Urinary bladder (tissue), 3 donors: ENCODE data around the genes FOCAD, IFNA10 and IFNA1.

DNA sequence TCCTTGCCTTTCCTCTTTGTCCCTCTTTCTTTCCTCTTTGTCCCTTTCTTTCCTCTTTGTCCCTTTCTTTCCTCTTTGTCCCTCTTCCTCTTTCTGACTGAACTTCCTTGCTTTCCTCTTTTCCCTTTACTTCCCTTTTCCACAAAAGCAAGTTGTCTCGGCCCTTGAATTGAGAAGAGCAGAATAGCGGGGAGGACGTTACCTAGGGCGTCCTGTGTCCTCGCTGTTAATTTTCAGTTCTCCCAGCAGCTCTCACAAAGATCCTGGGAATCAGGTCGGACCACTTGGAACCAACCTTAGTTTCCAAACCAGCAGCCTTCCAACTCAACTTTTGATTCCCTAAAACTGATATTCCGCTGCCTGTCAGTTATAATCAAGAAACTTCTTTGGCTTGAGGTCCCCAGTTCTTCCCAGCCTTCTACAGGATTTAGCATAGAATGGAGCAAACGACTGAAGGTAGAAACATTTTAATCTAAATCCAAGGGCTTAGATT, 1.6 kb upstream of the MLLT3 start:
- PRO-cap, result no peak
- RAMPAGE, long total RNA, result no peak

DNA sequence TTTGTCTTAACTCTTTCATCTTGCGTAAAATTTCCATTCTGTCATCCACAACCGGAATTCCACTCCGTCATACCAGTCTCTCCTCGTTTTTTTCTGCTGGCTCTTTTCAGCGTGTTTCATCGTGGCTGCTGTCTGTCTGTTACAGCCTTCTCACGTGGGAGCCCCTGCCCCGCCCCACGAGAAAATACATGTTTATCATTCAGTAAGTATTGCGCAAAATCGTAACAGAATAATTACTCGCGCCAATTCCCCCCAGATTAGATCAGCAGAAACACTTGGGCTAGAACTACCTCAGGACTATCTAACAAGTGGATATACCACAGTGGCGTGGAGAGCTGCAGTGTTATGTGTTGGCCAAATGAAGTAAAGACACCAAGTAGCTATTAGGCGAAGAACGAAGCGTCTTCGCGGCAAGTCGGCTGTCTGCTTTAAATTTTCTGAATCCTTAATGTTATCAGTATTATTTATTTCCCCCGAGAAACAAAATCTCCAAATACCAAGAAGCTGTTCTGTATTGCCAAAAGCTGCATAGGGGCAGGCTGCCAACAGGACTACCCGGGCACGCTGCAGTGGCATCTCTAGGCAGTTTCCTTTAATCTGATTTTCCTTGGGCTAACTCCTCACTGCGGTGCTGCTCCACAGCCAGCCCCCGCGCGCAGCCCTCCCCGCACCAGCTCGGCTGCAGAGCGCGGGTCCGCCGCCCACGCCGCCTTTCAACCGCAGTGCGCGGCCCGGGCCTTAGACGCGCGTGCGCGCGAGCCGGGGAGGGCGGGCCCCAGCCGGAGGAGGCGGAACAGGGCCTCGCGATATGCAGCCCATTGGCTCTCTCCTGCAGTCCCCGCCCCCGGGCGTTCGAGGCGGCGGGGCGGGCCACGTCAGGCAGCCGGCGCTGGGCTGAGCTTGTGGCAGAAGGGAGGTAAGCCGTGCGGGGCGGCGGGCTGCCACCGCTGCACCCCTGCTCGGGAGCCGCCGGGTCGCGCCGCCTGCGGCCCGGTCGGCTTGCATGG, at the start of gene FOCAD:
FOCAD (plus strand) TSS at position 882 of the 1,007 bp plus-strand sequence.
- PRO-cap, result bidirectional peak, plus-strand start at position 260 of the sequence, minus-strand start at position 95 of the sequence; bidirectional peak, plus-strand start at position 908 of the sequence, minus-strand start at position 715 of the sequence
- RAMPAGE, long total RNA, result no peak

DNA sequence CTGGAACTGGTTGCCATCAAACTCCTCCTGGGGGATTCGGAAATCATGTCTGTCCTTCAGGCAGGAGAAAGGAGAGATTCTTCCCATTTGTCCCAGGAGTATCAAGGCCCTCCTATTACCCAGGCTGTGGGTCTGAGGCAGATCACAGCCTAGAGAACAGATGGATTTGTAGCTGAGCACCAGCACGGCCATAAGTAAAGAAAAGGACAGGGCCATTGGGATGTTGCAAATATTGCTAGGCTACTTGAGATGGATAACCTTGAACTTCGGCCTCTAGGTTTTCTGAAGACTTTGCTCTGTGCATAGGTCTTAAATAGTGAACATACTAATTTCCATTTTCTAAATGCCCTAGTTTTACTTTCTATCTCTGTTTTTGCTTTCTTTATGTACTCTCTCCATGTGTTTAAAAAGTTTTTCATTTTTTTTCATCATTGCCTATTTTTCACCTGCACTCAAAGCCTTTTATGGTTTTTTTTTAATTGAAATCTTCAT, at the start of gene IFNA10:
IFNA10 (minus strand) TSS at position 262 of the 492 bp plus-strand sequence.
- PRO-cap, result no peak
- RAMPAGE, long total RNA, result no peak

DNA sequence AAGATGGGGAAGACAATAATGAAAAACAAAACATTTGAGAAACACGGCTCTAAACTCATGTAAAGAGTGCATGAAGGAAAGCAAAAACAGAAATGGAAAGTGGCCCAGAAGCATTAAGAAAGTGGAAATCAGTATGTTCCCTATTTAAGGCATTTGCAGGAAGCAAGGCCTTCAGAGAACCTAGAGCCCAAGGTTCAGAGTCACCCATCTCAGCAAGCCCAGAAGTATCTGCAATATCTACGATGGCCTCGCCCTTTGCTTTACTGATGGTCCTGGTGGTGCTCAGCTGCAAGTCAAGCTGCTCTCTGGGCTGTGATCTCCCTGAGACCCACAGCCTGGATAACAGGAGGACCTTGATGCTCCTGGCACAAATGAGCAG, at the start of gene IFNA1:
IFNA1 (plus strand) TSS at position 174 of the 379 bp plus-strand sequence.
- PRO-cap, result no peak
- RAMPAGE, long total RNA, result no peak

DNA sequence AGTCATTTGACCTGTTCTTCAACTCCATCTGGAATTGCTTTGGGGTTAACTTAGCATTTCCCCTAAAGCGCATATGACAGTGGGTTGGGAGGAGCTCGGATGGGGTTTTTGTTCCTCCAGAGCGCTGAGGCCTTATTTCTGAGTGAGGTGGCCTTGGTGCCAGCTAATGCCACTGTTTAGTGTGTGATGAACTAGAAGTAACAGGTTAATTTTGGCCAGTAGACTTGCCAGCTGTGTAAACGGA, 34.1 kb downstream of the MTAP start:
- PRO-cap, result no peak
- RAMPAGE, long total RNA, result no peak

- PRO-cap, result no peak
- RAMPAGE, long total RNA, result no peak
Observed at GRCh38 chr9:21911087-21911951, 63.3 kb downstream of the CDKN2A start.

DNA sequence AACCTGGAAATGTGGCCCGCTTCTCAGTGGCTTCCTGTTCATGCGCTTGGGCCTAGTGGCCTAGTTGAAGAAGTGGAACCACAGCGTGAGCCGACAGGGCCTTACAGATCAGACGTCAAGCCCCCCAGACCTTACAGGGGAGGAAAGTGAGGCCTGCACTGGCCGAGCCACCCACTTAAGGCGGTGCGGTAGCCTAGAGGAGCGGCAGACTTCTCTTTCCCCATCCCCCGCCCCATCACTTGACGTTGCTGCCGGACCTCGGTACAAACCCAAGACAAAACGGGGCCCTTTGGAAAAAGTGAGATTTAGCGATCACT, 13.2 kb downstream of the CDKN2B start:
- PRO-cap, result no peak
- RAMPAGE, long total RNA, result no peak

DNA sequence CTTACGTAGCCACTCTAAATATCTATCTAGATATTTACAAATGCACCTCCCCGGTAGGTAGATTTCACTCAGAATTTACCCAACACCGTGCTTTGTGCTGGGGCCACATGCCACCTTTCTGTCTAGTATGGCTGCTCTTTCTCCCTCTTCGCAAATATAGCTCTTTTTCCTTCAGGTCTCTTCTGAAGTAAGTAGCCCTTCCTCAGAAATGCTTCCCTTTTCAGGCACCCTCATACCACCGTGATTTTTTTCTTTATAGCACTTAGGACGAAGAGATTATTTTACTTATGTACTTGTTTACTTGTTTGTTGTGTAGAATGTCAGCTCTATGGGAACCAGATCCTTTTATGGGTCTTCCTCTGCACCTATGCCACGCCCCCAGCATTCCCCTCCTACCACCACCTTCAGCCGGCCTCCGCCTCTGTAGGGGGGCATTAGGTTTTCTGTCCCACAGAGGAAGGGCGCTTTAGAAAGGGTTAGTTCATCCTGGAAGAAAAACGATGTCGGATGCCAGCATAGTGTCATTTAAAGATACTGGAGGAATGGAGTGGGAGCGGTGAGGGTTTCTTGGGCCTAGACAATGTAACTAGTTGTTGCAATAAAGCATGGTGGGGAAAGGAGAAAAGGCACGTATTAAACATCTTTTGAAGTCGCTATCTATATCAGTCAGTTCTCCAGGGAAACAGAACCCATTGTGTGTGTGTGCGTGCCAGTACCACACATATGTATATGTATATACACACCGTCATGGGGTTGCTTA, 12.6 kb downstream of the CDKN2B start:
- PRO-cap, result no peak
- RAMPAGE, long total RNA, result no peak

DNA sequence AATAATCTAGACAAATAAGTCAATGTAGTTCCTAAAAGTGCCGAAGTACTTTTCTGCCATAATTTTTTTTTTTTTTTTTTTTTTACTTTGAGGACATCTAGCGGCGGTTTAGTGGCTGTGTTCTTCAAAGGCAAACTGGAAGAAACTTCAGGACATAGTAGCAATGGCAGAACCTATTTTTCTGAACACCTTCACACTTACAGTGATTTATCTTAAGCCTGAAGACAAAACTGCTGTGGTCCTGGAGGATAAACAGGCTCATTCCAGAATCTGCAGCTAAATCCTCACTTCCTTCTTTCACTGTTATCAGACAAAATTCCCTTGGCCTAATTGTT, 207.6 kb upstream of the DMRTA1 start:
- PRO-cap, result no peak
- RAMPAGE, long total RNA, result no peak

GRCh38 chr9:23820423-23821188, 5.4 kb downstream of the ELAVL2 start:
- PRO-cap, result no peak
- RAMPAGE, long total RNA, result no peak

GRCh38 chr9:27437852-27438065, 86.3 kb upstream of the IFNK start:
- PRO-cap, result unidirectional peak, plus-strand start at chr9:27437952
- RAMPAGE, long total RNA, result no peak

GRCh38 chr9:27564718-27565061, 8.6 kb downstream of the C9orf72 start:
- PRO-cap, result no peak
- RAMPAGE, long total RNA, result no peak

DNA sequence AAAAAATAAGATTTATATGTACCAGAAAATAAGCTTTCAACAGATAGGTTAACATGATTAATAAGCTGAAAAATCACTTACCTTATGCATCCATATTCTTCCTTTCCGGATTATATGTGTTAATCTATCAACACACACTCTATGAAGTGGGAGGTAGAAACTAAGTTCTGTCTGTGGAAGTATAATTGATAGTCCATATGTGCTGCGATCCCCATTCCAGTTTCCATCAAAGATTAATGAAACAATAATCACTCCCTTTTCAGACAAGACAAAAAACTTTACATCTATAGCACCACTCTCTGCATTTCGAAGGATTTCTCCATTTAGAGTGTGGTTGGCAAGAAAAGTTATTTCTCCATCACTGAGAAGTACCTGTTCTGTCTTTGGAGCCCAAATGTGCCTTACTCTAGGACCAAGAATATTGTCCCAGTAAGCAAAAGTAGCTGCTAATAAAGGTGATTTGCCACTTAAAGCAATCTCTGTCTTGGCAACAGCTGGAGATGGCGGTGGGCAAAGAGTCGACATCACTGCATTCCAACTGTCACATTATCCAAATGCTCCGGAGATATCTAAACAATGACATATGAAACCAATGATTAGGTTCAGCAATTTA, 6.6 kb downstream of the C9orf72 start:
- PRO-cap, result no peak
- RAMPAGE, long total RNA, result no peak

- PRO-cap, result no peak
- RAMPAGE, long total RNA, result no peak
Observed at GRCh38 chr9:27690256-27691275, 117.3 kb upstream of the C9orf72 start.

GRCh38 chr9:29211376-29211996, 1.9 kb downstream of the LINGO2 start:
- PRO-cap, result no peak
- RAMPAGE, long total RNA, result no peak

DNA sequence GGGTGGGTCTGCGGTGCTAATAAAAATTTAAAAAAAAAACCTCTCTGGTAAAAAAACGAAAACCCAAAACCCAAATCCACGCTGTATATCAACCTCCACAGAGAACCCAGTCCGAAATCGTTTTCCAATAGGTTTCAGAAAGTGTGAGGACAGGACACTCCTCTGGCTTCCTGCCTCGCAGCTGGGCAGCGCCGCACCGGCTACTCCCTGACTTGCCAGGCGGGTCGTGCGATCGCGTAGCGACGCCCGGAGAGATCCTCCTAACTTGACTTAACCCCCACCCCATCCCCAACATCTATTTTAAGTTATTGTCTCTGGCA, 868 bp downstream of the LINGO2 start:
- PRO-cap, result no peak
- RAMPAGE, long total RNA, result no peak

GRCh38 chr9:29450294-29451135, 237.1 kb upstream of the LINGO2 start:
- PRO-cap, result no peak
- RAMPAGE, long total RNA, result no peak

GRCh38 chr9:32404341-32404724, 19.9 kb downstream of the ACO1 start:
- PRO-cap, result no peak
- RAMPAGE, long total RNA, result no peak

GRCh38 chr9:32572197-32573010, 555 bp downstream of the NDUFB6 start:
- PRO-cap, result no peak
- RAMPAGE, long total RNA, result no peak

DNA sequence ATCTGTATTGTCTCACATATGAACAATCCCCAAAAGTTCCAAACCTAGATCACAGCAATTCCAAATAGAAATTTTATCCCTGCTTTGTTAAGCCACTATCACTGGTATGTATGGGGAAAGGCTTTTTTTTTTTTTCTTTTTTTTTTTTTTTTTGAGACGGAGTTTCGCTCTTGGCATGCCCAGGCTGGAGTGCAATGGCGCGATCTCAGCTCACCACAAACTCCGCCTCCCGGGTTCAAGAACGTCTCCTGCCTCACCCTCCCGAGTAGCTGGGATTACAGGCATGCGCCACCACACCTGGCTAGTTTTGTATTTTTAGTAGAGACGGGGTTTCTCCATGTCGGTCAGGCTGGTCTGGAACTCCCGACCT, 733 bp downstream of the APTX start:
- PRO-cap, result no peak
- RAMPAGE, long total RNA, result no peak